Metastatic Liver Carcinoma in the Adrenal Gland (tissue), 2 donors: ENCODE data around the genes NAA15, NDUFC1 and SETD7.

DNA sequence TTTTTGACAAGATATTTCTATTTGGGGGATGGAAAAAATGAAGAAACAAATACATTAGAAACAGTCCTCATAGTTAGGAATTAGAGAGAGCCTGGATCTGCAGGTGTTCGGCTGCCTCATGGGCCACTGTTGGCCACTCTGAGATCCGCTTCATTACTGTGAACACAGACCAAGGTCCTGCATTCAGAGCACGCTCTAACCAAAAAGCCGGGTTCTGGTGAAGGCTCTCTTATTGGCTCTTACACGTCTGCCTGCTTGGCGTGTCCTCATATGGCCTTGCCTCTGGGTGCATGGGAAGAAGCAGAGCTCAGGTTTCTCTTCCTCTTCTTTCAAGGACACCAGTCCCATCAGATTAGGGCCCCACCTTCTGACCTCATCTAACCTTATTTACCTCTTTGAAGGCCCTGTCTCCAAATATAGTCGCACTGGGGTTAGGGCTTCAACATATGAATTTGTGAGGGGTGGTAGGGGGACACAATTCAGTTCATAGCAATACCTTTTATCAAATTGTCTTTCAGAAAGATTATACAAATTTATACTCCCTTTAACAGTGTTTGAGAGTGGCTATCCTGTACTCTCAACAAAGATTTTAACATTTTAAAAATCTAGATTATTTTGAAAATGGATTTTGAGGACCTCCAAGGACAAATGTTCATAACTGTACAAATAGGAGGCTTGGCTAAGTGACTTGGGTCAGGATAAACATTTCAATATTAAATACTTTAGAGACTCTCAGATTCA is 37.1 kb upstream of the ELF2 start:
- PRO-cap, 2 experiments = no peak in any of the 2 experiments

DNA sequence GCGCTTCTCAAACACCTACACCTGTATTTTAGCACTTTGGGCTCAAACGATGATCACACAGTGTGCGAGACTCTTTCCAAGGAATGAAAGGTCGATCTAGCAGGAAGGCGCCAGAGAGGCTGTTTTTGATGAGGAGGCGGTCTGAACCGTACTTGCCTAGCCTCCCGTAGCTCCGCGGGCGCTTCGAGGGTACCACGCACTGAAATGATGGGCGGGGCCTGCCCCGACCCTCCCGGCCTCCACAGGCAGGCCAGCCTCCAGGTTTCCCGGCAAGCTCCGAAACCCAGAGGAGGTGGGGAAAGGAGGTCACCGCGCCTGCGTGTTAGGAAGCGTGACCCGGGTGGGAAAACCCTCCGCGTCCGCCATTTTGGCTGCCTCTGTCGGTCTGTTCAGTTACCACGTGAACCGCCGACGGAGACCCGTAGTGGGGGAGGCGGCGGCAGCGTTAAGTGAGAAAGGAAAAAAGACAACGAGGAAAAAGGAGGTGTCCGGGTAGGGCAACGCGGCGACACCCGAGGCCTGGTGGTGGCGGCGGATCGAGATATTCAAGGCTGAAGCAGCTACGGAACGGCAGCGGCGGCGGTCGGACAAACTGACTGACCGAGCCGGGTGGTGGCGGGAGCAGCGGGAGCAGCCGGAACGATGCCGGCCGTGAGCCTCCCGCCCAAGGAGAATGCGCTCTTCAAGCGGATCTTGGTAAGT is at the start of gene NAA15:
Gene NAA15 (plus strand): TSS at position 370 of the 702 bp plus-strand sequence.
- PRO-cap, 2 experiments = peak in 2 of 2 experiments; most common plus-strand start position 392 of the sequence (in 2); most common minus-strand start position 176 of the sequence (in 2)

- PRO-cap, 2 experiments = peak in 2 of 2 experiments; most common minus-strand start chr4:139302295 (in 2)
Observed at GRCh38 chr4:139301838-139302959, at the start of gene NDUFC1. NDUFC1 (minus strand) TSS chr4:139302477.

DNA sequence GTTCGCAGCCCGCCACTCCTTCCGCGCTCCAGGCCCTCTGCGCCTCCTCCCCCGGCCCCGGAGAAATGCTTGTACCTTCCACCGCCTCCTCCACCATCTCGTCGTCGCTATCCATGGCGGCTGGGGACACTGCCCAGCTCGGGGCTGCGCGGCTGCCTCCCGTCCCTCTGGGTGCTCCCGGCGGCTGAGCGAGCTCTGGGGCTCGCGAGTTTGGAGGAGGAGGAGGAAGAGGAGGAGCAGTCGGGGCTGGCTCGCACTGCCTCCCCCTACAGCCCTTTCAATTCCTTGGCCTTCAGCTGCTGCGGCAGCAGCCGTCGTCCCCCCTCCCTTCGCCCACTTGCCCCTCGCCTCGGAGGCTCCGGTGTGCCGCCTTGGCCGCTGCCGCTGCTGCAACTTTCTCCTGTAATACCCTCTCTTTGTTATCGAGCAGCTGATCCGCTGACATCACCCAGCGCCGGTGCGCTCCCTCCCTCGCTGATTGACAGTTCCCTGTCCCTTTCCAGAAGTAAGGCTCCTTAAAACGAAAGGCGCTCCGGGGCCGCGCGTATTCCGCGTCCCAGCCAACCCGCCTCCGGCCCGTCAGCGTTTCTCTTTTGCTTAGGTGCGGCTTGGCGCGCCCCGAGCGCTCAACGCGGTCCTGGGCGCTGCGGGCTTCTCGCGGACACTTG is at the start of gene SETD7:
Gene SETD7 (minus strand): TSS at position 197 of the 668 bp plus-strand sequence.
- PRO-cap, 2 experiments = peak in 2 of 2 experiments; most common plus-strand start position 545 of the sequence (in 2); most common minus-strand start position 418 of the sequence (in 2)

- PRO-cap, 2 experiments = no peak in any of the 2 experiments
Observed at GRCh38 chr4:139740118-139740993, 74.7 kb downstream of the MGST2 start.

DNA sequence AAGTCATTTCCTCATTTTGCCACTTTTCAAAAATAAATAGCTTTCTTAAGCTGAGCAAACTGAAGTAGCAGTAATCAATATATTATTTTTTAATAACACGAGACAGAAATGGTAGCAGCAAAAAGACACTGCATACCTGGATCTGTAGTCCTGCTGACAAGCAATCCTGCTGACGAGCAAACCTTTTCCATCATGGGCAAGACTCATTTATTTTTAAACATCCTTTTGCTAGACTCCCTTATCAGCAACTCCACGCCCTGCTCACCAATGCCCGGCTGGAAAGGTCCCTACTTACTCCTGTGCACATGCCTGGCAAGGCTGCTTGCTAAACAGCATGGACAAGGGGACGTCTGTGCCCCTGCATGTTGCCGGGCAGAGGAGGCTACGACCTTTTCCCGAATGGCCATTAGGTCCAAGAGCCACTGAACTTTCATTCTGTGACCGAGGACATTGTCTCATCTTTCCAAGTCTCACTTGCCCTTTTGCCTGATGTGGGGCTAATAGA is 98.5 kb downstream of the MGST2 start:
- PRO-cap, 2 experiments = no peak in any of the 2 experiments

DNA sequence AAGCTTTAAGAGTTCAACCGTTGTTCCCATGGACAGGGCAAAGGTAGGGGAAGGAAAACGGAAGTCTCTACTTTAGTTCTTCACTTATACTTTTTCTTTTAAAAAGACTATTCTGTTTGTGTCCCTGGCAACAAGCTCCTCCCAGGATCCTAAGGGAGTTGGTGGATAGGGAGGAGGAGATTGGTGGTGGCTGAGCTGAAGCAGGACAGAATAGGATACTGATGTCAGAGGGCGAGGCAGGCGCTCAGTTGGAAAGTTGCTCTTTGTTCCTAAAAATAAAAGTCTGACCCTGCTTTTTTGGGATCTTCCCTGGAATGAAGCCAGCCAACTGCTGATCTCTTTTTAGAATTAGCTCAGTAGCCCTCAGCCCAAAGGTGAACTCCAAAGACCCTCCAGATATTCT is 104.7 kb downstream of the MGST2 start:
- PRO-cap, 2 experiments = no peak in any of the 2 experiments

GRCh38 chr4:139817603-139818364 is 152.2 kb downstream of the MGST2 start:
- PRO-cap, 2 experiments = no peak in any of the 2 experiments

DNA sequence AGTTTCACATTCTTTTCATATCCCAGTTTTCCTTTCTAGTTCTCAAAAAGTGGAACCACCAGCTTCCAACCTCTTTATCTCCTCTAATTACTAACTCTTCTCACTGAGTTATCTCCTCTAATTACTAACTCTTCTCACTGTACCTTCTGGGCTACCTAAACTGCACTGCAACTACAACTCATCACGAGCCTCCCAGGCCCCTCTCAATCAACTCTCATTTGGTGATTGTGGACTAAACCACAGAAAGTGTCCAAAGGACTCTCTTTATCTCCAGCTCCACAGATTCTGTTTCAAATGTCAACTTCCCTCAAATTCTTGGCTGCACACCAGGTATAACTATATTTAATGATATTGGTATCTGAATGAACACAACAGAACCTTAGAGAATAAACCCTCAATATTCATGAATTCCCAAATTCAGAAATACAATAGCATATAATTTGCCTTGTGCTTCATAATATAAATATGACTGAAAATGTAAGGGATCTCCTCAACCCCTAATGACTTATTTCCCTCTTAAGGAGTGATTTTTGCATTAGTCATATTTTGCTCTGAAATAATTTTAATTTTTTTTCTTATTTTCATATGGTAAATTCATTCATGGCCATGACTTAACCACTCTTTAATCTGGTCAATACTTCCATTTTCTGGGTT is 182.8 kb downstream of the MAML3 start:
- PRO-cap, 2 experiments = no peak in any of the 2 experiments

- PRO-cap, 2 experiments = no peak in any of the 2 experiments
Observed at GRCh38 chr4:140057791-140058267, 96.2 kb downstream of the MAML3 start.

DNA sequence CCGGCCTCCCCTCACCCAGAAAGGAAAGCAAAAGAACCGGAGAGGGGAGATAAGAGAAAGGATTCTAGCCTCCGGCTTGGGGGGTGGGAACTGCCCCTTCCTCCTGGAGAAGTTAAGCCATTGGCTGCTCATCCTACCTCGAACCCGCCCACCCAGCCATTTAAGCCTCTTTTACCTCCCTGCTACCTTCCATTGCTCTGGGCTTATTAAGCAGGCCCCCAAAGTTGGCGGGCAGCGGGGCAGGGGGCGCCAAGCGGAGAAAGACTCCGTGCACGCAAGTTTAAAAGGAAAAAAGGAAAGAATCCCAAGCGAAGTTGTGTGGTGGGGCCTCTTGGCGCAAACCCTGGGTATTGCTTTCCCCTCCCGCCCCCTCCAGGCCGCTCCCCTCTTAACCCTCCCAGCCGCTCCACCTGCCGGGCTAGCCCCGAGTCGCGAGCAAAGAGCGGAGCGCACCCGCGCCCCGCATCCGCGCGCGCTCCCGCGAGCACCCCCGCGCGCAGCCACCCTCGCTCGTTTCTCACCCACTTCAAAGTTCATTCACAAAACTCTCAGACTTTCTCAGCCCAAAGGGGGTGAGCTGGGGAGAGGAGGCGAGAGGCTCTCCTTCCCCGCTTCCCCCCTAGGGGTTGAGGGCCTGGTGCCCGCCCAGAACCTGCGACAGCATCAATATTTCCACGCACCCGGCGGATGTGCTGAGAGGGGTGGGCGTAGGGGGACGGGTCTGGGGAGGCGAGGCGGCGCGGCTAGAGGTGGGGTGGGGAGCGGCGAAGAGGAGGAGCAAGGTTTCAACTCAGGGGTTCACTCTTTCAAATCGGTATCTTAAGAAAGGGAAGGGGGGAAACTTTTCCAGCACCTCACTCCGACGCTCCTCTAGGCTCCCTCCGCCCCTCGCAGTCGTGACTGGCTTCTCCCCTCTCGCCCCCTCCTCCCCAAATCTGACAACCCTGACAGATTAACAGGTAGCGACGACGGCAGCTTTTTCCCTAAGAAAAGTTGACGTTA is 2.0 kb downstream of the MAML3 start:
- PRO-cap, 2 experiments = peak in 1 of 2 experiments; most common plus-strand start position 746 of the sequence (in 1); most common minus-strand start position 628 of the sequence (in 1)

GRCh38 chr4:140251997-140252367 is 98.0 kb upstream of the MAML3 start:
- PRO-cap, 2 experiments = no peak in any of the 2 experiments

DNA sequence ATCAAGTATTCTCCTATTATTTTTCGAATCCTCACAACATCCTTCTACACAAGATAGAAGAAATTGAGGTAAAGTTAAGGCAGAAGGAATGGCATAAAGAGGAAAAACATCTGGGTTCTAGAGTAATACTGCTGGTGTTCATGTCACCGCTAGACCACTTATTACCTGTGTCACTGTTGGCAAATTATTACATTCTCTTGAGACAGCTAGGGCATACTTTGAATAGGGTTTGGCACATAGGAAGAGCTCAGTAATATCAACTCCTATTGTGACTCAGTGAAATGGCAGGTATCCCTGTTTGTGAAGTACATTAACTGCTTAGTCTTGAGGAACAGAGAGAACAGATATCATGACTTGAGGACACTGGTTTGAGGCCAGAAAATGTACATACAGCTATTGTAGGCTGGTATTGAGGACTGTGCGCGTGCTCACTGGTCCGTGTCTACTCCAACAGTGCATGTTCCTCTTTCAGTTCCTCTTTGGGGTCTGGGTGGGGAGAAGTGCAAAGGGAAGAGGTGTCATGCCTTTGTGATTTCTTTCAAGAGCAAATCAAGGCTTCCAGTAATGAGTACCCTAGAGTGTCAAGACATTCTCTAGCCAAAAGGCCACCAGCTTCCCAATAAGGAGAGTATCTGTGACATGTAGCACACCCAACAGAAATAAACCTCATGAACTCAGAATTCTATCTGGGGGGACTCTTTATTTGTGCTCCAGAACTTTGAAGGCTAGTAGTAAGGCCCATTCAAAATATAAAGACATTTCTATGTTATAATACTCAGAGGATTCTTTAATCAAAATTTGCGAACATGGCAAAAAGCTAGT is 34.6 kb upstream of the TBC1D9 start:
- PRO-cap, 2 experiments = no peak in any of the 2 experiments

DNA sequence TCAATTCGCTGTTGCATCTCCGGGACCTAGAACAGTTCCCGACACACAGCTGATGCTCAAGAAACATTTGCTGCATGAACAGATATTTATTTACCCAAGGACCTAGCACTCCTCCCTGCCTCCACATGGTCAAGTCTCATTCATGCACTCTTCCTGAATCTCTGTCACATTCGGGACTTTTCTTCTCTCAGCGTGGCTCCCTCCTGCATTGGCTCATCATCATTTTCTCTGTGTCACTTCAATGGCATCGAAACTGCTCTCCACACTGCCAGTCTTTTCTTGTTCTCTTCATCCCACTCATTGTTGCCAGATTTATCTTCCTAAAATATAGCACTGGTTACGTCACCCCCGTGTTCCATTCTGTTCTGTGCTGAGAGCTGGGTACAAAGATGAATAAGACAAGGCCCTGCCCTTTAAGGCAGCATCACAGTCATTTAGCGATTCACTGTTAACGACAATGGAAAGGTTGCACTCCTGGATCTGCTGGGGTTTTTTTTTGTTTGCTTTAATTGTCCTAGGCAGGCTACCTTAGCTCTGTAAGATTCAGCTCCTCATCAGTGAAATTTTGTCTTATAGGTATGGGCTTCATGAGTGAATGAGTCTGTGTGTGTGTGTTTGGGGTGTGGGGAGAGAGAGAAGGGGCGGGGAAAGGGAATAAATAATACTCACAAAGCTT is 174.4 kb upstream of the TBC1D9 start:
- PRO-cap, 2 experiments = no peak in any of the 2 experiments

DNA sequence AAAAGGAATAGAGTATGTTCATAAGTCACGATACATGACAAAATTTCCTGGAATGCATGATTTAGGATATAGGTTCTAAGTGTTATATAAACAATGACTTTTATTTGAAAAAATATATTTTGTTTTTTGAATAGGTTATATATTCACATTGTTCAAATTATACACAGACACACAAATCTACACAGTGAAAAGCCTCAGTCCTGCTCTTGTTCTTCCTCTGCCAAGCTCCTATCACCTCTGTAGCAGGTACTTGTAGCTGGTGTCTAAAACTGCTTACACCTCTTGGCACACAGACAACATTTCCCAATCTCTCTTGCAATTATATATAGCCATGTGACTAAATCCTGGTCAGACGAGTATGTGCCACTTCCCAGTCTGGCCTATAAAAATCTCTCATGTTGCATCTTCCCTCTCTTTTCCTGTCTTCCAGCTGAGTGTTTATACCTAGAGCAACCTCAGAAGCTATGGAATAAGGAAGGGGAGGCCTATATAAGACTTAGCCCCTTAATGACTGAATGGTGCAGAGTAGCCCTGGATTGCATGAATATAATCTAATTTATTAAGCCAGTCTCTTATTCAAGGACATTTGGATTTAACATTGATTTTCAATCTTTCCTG is 105.9 kb downstream of the RNF150 start:
- PRO-cap, 2 experiments = no peak in any of the 2 experiments

DNA sequence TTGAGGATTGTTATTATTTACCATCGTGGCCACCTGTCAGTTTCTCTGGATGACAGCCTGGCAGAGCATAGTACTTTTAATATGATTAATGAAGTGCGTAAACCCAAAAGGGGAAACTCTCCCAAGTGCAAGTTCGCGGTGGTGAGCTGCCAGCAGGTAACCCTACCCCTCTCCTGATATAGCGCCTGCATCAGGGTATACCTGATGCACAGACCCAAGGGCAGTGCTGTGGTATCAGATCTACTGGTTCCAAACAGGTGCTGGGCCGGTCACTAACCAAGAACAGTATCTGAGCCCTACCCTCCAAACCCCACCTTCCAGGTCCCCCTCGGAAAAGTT is 1.6 kb downstream of the RNF150 start:
- PRO-cap, 2 experiments = no peak in any of the 2 experiments

DNA sequence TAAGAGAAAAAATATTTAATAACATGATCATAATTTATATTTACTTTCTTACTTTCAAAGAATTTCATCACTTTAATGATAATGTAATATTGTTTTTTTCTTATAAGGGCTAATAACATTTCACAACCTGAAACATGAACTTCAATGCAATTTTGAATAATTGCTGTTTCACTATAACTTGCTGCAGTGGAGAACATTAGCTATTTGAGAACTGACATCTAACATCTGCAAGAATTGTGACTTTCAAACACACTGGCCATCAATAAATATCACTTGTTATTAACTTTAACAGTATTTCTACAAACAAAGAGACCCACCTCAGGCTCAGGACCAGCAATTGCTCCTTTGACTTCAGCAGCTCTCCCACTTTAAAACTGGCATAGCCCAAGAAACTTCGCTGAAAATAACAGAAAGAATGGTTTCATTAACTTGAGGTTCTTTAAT is 540.9 kb downstream of the INPP4B start:
- PRO-cap, 2 experiments = no peak in any of the 2 experiments

DNA sequence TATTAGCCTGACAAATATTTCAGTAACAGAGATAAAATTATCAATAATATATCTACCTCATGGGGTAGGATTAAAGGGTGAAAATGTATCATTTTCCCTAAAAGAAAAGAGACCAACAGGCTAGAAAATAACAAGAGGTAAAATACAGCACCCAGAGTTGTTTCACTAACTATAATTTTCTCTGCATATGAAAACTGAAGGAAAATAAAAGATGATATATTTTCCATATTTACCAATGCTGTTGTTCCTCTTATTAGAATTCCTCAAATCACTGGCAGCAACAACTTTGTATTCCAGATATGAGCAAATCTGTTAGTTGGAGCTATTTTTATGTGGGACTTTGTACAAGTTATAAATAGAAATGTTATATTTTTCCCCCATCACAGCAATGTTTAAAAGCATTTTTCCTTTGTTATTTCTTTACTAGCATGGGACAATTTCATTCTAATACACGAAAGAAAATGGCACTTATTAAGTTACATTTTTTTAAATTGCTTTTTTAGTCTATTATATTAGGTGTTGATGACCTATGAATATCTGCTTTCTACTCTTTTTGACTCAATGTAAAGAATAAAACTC is 540.4 kb downstream of the INPP4B start:
- PRO-cap, 2 experiments = no peak in any of the 2 experiments

- PRO-cap, 2 experiments = no peak in any of the 2 experiments
Observed at GRCh38 chr4:142416541-142416774, 429.6 kb downstream of the INPP4B start.

- PRO-cap, 2 experiments = no peak in any of the 2 experiments
Observed at GRCh38 chr4:142645222-142645974, 200.7 kb downstream of the INPP4B start.